T-cell (primary cell): ENCODE measurements around the genes TFF1 and RSPH1.

- PRO-cap, 7 experiments = no peak in any of the 7 experiments
These were observed 14.9 kb downstream of the PRDM15 start for GRCh38 chr21:41864116-41864865.

GRCh38 chr21:41927749-41928325 is 26.0 kb downstream of the C2CD2 start:
- PRO-cap, 7 experiments = peak in 1 of 7 experiments; most common plus-strand start chr21:41927990 (in 1)

DNA sequence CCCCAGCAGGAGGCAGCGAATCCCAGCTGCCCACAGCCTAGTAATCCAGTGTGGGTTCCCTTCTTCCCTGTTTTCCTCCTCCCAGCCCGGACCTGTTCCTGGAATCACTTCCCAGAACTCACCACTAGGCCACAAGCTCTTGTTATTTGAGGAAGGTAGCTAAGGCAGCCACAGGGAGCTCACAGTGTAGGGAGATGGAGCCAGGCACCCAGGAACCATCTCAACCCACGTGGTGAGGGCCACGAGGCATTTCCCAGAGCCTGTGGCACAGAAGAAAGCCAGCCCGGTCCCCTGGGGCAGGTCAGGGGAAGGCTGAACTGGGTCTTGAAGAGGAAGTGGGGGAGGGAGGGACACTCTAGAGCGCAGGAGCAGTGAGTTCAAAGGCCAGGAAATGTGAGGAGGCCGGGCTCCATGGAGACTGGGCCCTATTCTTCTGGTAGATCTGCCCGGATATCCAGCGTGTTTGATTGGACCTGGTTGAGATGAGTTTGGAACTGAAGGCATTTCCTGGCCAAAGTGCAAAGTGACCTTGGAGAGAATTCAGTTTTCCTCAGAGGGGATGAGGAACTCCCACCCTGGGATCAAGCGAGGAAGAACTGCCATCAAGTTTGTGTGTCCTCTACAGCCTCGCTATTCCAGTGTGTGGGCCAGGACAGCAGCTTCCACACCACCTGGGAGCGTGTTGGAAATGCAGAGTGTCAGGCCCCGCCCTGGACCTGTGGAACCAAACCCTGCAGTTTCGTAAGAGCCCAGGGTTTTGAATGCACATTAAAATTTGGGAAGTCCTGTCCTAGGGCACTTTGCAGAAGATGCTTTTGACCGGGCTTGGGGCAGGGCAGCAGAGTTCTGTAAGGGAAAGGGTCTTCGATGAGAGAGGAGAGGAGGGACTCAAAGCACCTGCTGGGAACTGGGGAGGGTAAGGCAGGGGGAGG is 20.4 kb upstream of the C2CD2 start:
- PRO-cap, 7 experiments = no peak in any of the 7 experiments

DNA sequence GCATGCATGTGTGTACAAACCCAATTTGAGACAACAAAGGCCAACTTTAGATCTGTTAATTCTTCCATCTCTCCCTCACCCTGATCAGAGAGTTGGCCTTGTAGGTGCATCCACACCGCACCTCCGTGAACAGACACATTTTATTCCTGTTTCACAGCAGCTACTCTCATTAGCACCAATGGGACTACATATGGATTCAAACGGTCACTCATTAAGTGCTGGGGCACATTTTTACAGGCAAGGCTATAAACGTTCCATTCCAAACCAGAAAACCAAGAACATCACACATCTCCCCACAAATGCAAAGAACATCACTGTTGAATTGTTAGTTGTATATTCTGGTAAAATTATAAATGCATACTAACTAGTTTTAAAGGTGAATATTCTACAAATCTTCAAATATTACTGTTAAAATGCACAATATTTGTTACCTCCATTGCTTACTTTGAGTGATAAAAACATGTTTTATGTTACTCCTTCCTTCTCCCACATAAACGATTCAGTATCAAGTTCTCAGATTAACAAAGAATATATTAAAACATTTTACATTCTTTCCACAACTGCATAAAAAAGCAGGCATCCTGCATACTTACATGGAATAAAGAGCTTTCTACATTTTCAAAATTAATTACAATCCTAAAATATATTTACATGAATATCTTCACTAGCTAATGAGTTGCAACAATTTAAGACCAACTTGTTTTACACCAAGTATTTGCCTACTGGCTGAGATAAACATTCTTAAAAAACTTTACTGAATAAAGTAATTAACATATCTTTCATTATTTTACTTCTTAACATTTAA is 22.2 kb downstream of the ZBTB21 start:
- PRO-cap, 7 experiments = no peak in any of the 7 experiments

DNA sequence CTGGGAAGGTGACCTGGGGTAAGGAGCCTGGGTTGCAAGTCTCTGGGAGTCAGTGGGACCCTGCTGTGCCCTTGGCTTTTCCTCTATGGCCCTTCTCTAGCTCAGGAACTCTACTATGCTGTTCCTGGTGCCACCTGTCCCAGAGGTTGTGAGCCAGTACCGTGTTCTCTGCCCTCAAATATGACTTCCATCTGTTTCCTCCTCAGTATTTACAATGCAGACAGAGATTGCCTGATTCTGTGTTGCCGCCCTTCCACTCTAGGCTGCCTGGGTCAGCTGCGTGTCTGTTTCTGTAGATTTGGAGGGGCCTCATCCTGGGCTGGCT is 18.8 kb upstream of the ZBTB21 start:
- PRO-cap, 7 experiments = no peak in any of the 7 experiments

DNA sequence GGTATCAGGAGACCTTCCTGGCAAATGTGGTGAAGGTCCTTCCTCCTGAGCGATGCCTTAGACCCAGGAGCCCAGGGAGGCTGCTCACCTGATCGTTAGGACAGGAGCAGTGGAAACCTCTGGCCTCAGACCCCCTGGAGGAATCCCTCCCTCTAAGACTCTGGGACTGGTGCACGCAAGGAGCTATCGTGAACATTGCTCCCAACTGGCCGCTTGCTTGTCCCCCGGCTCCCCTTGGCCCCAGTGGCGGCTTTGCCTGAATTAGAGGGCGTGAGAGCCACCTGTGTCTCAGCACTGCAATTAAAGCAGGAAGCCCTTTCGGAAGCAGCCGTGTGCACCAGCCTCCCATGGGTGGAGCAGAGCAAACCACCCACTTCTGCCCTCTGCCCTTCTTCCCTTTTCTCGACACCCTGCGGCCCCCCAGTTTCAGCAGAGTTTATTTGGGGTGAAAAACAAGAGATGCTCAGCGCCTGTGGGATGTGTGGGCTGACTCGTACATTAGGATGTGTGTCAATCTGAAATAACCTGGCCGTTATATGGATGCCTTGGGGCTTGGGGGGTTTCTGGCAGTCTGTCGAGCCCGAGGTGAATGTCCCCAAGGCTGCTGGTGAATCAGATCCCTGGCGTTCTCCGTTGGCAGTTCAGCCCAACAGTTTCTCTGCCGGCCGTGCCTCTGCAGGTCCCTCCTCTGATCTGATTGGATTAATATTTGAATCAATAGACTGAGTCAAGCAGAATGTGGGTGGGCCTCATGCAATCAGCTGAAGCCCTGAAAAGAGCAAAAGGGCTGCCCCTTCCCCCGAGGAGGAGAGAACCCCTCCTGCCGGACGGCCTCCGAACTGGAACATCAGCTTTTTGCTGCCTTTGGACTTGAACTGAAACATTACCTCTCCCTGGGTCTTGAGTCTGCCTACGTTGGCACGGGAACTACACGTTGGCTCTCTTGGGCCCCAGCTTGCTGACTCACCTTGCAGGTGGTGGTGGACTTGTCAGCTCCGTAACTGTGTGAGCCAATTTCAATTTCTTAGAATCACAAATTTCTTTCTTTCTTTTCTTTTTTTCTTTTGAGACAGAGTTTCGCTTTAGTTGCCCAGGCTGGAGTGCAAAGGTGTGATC is 7.3 kb upstream of the UMODL1 start:
- PRO-cap, 7 experiments = peak in 7 of 7 experiments; most common plus-strand start position 429 of the sequence (in 3); most common minus-strand start position 302 of the sequence (in 7)

GRCh38 chr21:42097823-42098180 is 26.7 kb downstream of the UMODL1 start:
- PRO-cap, 7 experiments = no peak in any of the 7 experiments

GRCh38 chr21:42101360-42101579 is 30.2 kb downstream of the UMODL1 start:
- PRO-cap, 7 experiments = no peak in any of the 7 experiments

- PRO-cap, 7 experiments = no peak in any of the 7 experiments
These were observed 42.8 kb downstream of the UMODL1 start for GRCh38 chr21:42113833-42114313.

GRCh38 chr21:42164809-42165174 is 54.1 kb upstream of the ABCG1 start:
- PRO-cap, 7 experiments = no peak in any of the 7 experiments

- PRO-cap, 7 experiments = peak in 1 of 7 experiments; most common plus-strand start chr21:42222351 (in 1)
These were observed 2.9 kb downstream of the ABCG1 start for GRCh38 chr21:42221385-42222595.

DNA sequence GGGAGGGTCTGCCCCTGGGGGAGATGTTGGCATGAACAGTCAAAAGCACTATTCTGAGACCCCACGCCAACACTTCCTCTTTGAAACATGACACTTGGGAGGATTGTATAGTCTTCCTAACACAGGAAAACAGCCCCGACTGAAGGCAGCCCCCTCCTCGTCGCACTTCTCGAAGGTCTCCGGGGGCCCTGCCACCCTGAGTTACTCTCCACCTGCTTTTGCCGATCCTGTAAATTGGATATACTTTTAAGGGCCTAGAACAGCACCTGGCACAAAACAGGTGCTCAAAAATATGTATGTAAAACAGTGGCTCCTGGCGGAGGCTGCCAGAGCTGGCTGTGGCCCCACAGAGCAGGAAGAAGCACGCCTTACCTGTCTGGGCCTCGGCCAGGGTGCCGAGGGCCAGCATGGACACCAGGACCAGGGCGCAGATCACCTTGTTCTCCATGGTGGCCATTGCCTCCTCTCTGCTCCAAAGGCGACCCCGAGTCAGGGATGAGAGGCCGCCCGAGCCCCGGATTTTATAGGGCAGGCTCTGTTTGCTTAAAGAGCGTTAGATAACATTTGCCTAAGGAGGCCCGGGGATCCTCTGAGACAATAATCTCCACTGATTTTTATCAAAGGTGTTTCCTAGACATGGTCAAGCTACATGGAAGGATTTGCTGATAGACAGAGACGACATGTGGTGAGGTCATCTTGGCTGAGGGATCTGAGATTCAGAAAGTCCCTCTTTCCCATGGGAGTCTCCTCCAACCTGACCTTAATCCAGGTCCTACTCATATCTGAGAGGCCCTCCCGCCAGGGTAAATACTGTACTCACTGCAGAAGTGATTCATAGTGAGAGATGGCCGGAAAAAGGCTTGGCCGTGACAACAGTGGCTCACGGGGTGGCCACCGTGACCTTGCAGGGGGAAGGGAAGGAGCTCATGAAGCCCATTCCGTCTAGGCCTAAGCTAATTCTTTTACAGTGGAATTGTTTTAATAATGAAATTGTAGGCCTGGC is at the start of gene TFF1:
Gene TFF1, minus strand, starts transcription at position 497 of the 1,003 bp plus-strand sequence.
- PRO-cap, 7 experiments = no peak in any of the 7 experiments

- PRO-cap, 7 experiments = no peak in any of the 7 experiments
These were observed 34.2 kb downstream of the RSPH1 start for GRCh38 chr21:42461715-42462409.

DNA sequence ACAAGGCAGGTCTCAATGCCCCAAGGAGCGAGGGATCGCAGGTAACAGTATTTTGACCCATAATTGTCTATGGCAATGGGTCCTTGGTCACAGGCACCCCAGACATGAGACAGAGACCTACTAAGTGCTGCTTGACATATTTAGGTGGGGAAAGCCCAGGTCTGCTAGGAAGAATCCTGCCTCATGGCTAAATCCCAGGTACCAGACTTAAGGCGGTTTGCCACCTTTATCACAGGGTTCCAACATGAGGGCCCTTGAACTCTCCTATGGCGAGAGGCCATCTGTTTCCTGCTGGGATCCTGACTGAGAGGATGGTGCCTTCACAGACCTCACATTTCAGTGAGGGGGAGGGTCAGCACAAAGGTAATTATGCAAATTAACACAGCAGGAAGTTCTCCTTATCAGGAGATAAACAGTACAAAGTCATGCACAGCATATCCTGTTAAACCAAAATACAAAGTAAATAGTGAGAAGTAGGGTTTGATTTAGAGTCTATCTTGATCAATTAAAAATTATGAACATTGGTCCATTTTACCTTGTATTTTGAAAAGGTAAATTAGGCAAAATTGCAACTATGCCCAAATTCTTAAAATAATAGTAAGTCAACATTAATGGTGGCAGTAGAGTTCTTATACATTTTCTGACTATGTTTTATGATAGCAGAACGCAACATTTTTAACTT is 33.5 kb downstream of the RSPH1 start:
- PRO-cap, 7 experiments = no peak in any of the 7 experiments

DNA sequence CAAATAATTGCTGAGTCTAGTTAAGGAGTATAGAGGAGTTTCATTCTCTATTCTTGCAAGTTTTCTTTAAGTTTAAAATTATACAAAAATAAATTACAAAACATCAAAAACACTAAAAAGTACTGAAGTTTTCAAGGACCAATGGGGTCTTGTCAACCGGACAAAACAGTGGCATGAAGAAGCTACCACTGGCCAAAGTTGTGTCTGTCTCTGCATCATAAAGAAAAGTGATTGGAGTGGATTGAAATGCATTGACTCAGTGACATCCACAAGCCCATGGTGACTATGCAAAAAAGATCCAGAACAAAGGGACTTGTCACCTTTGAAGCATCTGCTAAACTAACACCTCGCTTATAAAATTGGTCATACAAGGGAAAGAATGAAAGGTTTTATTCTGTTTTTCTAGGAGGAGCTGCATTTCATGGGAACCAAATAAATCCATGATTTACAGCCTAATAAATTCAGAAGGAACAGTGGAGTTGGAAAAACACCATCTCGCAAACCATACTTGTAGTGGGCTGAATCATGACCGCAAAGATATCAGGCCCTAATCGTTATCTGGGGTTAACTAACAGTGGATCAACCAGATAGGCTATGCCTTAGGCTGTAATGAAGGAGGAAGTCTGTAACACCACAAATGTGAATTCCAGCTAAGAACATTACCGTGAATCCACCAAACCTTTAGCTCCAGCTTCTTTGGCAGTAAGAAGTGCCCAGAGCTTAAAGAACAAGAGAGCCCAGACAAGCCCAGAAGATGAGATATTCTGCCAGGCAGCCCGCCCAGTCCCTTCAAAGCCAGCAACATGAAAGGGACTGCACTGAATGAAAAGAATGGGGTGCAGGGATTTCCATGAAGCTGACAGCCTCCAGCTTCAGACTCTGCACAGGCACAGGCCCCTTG is 27.5 kb downstream of the RSPH1 start:
- PRO-cap, 7 experiments = no peak in any of the 7 experiments

GRCh38 chr21:42495757-42496779 is at the start of gene RSPH1:
RSPH1 (minus strand) TSS chr21:42496224.
- PRO-cap, 7 experiments = peak in 7 of 7 experiments; most common plus-strand start chr21:42496572 (in 6); most common minus-strand start chr21:42496271 (in 3)

DNA sequence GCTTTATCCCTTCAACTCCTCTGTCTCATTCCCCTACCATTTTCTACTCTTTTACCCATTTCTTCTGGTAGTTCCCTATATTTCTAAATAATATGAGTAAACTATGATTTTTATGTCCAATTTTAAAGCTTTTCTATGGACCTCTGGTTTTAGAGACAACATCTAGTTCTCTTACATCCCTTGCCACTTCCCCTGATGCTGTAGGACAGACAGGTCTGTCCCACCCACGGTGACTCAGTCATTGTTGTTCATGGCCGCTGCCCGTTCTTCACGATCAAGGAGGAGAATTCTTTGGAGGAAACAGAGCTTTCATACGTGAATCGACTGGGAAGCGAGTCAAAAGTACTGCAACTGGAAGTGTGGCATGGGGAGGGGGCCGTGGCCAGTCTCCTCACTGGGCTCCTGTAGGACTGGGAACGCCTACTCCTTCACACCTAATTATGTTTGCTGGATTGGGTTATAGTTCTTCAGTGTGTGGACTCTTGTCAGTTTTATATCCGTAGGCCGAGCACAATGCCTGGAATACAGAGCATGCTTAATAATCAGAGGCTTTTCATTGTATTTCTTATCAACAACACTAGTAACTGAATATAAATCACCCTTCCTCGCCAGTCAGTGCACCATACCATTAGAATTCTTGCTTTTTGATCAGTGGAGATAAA is 4.4 kb upstream of the SLC37A1 start:
- PRO-cap, 7 experiments = no peak in any of the 7 experiments

- PRO-cap, 7 experiments = no peak in any of the 7 experiments
These were observed 12.7 kb downstream of the SLC37A1 start for GRCh38 chr21:42526232-42526845.

DNA sequence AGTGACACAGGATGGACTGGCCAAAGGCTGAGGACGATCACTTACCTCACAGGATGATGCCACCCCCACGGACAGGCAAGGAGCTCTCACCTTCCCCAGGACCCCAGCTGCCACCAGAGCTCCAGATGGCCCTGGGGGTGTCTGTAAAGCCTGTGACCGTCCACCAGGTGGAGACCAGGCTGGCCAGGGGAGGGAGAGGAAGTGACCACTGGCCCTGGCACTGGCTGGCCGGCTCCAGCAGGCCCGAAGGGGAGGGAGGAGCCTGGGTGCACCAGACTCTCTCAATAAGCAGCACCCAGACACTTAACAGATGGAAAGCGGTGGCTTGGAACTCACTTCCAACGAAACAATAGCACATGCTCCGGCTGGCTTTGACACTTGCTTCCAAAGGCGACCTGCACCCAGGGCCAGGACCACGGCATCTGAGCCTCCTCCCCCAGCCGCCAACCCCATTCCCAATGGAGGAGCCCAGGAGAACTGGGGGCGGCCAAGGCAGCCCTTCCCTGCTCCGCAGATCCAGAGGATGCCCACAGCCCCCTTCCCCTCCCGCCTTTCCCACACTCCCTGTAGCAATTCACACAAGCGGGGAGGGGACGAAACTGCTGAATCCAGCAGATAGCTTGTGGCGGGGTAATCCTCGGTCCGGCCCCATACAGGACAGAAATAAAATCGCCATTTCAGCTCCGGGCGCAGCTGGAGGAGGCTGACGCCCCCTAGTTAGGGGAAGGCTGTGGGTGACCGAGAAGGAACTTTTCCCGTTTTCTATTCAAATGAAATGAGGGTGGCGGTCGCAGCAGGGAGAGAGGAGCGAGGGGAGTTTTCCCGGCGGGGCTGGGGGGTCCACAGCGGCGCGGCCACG is 726 bp upstream of the PDE9A start:
- PRO-cap, 7 experiments = no peak in any of the 7 experiments

- PRO-cap, 7 experiments = no peak in any of the 7 experiments
These were observed 70.9 kb downstream of the PDE9A start for GRCh38 chr21:42724134-42724894.